Non-pigmented ciliary epithelial cell (primary cell): Measurements from ENCODE around the genes ZBED2, ABHD10 and C3orf52.

DNA sequence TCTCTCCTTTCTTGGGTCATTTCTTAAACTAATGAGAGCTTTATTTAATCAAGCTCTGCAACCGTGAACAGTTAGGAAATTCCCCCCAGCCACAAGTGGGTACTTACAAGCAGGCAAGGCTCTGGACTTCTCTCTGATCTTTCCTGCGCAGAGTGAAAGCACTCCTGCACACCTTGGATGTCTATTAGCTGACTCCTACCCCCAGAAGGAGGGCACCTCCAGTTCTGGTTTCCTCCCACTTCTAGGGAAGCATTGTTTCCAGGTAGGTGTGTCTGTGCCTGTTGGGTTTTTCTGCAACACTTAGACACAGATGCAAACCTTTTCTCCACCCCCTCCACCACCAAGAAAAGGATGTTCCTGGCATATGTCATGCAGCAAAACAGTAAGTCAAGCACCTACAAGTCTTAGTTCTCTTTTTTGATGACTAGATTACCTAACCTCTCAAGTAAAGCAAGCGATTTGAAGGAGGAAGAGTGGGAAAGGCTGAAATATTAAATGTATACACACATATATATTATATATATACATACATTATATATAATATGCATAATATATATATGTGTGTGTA lies at the start of gene ZBED2:
Gene ZBED2, minus strand, starts transcription at position 154 of the 568 bp plus-strand sequence.
- RRBS, result no CpG with 5 or more reads among the region's 3 CpGs

DNA sequence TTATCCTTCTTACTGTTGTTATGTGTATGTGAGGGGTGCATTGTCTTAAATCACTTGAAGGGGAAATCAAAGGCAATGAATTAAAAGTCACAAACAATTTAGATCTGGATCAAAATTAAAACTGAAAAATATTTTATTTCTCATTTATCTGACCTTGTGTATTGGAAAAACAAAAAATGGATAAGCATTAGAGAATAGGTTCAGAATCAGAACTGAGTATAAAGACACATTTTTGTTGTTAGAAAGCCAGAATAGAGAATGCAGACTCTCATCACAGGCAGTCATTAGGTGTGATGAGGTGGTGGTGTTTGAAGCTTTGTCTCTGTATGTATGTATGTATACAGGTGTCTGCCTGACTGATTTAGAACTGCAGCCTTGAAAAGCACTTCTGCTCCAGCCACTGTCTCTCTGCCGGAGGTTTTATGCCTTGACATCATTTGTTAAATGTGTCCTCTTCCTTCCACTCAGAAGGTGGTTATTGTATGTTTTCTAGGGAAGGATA lies 1.3 kb downstream of the PLCXD2 start:
- RRBS, result no CpG with 5 or more reads among the region's 1 CpG

DNA sequence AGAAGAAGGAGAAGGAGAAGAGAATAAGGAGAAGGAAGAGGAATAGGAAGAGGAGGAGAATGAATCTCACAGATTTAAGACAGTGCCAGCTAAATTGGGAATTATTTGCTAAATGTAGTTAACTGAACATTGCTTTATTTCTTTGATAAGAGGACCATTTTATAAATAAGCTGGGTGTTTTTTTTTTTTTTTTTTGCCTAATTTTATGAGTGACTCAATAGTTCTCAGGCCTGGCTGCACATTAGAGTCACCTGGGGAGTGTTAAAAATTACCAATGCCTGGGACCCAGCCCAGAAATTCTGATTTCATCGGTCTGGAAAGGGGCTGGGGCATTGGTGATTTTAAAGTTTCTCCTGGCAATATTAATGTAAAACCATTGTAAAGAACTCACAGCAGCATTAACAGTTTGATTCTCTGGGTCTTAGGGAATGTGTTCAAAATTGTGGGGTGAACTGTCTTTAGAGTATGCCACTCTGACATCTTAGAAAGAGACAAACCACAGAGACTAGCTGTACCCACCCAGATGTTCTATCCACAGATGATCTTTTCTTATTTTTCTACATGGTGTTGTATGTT lies 51.2 kb upstream of the PHLDB2 start:
- RRBS, result no CpG with 5 or more reads among the region's 1 CpG

- RRBS, result no CpG with 5 or more reads among the region's 4 CpGs
Observed at GRCh38 chr3:111826591-111826895, 32.5 kb upstream of the PHLDB2 start.

DNA sequence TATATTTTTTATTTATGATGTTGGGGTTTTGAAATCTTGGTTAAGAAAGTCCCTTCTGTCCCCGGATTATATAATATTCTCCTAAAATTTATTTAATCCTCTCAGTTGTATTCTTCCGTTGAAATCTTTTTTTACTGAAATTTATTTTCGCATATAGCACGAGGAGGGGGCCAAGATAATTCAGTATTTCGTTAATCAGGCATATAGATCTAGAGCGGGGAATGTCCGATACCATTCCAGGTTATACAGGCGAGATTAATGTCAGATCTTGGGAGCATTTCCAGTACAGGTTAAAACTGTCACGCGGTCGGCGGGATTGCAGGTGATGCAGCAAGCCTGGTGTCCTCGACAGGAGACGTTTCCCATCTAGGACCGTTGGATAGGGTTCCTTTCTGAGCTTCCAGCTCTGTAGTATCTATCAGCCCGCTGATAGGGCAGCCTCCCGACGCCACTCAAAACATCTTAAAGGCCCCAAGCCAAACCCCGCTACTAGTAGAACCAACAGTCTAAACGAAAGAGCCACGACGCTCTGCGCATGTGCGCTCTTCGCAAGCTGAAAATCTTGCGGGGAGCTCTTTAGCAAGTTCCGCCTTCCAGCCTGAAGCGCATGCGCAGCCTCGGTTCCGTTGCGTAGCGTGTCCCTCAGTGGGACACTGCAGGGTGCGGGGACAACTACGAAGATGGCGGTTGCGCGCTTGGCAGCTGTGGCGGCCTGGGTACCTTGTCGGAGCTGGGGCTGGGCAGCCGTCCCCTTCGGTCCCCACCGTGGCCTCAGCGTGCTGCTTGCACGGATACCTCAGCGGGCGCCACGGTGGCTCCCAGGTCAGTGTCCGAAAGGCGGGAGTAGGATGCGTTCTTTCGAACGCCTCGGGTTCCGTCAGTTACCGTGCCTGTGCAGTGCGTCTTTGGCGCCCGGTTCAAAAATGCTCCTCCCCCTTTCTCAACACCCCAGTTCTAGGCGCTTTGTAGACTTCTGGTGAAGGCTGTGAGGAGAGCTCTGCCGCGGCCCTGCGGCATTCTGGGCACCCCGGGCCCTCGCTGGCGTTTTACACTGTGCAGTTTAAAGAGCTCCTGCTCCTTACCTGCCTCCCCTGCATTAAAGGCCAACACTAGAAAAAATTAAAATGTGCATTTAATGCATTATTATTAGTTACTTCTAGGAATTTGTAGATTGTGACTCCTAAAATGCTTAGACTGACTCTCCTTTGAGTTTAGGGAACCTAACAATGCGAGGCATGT lies at the start of gene ABHD10:
Gene ABHD10, plus strand, starts transcription at position 645 of the 1,239 bp plus-strand sequence.
- RRBS, result 4% methylated on average over 4 of the region's 67 CpGs

GRCh38 chr3:112074964-112075513 lies 11.2 kb upstream of the C3orf52 start:
- RRBS, result no CpG with 5 or more reads among the region's 6 CpGs

GRCh38 chr3:112086132-112087170 lies at the start of gene C3orf52:
Gene C3orf52 (plus strand): TSS chr3:112086389.
- RRBS, result 1% methylated on average over 26 of the region's 73 CpGs

DNA sequence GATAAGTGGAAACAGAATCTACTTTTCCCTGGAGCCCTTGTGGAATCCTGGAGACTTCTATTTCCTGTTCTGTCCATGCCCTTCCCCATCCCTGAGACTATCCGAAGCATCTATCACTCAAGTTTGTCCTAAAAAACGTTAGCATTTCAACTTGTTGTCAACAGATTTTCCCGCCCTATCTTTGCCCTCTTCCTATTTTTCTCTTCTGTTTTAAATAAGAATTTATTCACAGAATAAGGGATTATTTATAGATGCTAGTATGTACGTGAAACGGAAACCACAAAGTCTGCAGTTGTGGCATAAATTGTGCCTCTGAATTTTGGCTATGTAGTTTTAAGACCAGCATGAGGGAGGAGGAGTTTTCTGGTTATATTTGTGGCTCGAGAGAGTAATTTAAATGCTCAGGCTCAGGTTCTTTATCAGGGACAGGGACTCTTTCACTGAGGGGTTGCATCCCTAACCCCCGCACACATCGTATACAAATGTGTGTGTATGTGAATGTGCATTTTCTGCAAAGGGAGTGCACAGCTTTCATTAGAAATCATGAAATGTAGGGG lies 12.7 kb downstream of the GCSAM start:
- RRBS, result no CpG with 5 or more reads among the region's 8 CpGs

DNA sequence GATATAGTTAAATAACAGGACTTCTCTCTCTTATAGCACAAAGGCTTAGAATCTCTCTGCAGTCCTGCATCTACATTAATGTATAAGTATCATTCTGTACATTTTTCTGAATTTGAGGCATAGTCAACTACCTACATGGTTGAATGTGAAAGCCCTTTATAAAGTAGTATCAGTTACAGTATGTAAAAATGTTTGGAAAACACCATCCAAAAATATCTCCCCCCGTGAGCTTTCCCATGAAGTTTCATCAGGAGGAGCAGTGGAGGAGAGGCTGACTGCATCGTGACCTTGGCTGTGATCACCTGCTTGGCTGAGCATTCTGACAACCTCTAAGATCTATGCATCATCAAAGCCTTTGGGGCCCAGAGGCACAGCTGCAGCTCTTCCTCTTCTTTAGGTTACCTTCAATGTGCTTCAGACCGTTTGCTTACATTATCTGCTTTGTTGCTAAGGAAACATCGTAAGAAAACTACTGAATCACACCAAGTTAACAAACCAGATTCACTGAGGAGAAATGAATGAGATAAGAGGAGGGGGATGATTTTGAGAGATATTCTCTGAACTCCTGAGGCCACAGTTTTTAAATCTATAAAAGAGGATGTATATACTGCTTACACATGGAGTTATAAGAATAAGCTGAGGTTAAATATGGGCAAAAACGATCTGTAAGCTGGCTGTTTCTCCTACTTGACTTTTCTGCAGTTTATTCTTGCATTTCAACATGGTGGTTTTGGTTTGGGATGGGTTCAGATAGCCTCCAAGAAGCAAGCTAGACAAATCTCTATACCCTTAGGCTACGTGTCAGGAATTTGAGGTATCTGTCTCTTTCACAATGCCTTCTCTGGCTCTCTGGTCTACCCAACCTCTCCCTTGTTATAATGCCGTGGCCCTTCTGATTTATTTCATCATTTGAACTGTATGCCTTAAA lies 4.1 kb downstream of the GCSAM start:
- RRBS, result no CpG with 5 or more reads among the region's 7 CpGs

GRCh38 chr3:112390532-112391910 lies 58.1 kb downstream of the CD200 start:
- RRBS, result no CpG with 5 or more reads among the region's 8 CpGs

DNA sequence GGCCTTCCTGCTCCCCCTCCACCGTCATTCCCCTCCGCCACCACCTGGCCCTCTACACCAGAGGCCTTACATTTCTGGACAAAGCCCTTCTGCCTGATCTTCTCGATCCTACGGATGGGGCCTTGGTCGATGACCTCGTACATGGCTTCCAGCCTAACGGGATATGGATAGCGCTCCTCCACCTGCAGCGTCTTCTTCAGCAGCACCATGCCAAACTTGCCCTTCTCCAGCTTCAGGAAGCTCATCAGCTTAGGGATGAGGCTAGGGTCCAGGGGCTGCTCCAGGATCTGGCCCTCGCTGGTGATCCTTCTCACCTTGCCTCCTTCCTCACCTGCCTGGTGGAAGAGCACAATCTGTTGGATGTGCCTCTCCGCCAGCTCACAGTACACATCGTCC lies 1.9 kb downstream of the CCDC80 start:
- RRBS, result no CpG with 5 or more reads among the region's 12 CpGs

- RRBS, result no CpG with 5 or more reads among the region's 4 CpGs
Observed at GRCh38 chr3:112641406-112641895, 508 bp upstream of the CCDC80 start.

DNA sequence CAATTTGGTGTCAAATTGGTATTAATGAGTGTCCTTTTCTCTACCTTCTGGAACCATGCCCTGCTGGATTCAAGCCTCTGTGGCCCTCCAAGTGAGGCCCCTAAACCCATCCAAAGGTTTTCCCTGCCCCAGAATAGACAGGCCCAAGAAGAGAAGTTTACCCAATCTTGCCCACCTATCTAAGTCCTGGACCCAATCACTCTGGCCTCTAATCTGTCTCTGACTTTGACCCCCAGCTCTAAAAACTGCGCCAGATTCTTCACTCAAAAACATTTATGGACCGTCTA lies 69.2 kb downstream of the CD200R1L start:
- RRBS, result no CpG with 5 or more reads among the region's 2 CpGs

DNA sequence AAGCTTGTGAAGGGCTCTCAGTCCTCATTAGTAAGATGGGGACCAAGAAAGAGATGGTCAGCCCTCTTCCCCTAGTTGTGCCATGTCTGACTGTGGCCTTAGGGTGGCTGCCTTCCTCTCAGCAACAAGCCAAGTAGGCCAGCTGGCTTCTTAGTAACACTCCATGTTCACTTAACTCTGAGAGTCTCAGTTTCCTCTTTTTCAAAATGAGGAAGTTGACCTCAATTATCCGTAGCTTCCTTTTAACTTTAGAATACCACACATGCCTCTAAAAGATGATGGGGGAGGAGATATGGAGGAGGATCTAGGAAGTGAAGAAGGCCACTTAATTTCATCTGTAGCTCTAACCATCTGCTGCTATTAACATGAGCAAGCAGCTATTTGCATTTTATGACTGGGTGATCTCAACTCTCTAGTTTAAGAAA lies 33.0 kb downstream of the CD200R1L start:
- RRBS, result no CpG with 5 or more reads among the region's 1 CpG

DNA sequence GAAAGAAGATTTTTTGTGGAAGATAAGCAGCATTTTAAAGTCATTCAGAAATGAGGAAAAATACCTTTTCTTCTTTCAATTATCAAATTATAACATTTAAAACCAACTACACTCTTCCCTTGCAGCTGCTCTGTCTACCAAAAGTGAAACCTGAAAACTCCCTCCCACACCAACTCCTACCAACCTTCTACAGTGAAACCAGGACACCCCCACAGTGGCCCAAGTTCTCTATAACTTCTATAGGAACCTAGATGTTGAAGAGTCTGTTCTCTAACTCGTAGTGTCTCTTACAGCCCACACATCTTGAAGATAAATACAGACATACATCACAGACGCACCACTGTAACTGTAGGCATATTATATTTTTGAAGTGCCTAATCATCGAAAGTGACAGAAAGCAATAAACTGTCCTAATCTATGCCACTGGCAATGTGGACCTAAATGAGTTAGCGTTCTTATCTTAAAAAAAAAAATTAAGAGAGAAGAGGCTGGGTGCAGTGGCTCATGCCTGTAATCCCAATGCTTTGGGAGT lies 1.2 kb downstream of the CD200R1 start:
- RRBS, result no CpG with 5 or more reads among the region's 4 CpGs

DNA sequence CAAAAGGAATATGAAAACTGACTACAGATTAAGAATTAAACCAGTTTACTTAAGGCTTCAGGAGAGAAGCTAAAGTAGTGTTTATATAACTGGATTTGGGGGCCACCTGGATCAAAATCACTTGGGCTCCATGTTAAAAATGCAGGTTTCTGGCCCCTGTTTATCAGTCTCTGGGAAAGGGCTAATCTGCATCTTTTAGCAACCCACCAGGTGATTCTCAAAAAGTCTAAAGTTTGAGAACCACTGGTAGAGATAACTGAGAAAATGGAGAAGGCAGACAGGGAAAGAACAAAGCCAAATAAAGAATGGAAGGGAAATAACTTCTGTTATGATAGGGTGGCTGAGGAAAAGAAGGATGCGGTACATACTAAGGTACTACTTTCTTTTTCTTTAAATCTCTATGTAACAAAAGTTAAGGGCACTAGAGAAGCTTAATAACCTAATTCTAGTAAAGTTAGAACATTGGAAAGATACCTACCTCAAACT lies 13.4 kb downstream of the GTPBP8 start:
- RRBS, result no CpG with 5 or more reads among the region's 1 CpG

DNA sequence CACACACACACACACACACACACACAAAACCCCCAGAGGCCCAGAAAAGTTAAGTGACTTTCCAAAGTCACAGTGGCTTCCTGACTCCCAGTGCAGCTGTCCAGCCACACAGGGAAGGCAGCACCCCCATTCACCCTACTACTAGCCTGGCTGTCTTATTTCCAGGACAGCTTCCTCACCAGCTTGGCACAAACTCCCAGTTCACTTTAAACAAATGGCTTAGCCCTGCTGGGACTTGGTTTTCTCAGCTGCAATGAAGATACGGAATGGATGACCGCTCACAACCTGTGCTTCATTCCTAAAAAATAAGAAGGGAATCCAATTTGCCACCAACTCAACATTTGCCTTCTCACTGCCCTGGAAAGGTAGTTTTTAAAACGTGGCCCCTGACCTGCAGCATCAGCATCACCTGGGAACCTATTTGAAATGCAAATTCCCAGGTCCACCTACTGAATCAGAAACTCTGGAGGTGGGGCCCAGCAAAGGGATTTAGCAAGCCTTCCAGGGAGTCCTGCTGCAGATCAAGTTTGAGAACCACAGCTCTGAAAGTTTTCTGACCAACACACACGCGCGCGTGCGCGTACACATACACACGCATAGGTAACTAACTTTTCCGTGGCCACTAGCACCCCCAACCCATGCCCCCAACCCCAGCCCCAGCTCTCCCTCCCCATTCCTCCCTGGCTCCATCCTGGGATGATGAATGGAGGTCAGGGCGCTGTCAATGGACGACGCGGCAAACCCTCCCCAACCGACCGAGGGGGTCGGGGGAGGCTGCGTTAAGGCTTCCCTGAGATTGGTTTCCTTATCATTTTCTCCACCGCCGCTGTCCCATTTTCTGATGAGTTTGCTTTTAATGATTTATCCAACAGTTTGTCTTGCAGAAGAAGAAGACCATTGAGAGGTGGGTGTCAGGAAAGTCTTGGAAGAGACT lies 836 bp upstream of the BOC start:
- RRBS, result no CpG with 5 or more reads among the region's 21 CpGs

DNA sequence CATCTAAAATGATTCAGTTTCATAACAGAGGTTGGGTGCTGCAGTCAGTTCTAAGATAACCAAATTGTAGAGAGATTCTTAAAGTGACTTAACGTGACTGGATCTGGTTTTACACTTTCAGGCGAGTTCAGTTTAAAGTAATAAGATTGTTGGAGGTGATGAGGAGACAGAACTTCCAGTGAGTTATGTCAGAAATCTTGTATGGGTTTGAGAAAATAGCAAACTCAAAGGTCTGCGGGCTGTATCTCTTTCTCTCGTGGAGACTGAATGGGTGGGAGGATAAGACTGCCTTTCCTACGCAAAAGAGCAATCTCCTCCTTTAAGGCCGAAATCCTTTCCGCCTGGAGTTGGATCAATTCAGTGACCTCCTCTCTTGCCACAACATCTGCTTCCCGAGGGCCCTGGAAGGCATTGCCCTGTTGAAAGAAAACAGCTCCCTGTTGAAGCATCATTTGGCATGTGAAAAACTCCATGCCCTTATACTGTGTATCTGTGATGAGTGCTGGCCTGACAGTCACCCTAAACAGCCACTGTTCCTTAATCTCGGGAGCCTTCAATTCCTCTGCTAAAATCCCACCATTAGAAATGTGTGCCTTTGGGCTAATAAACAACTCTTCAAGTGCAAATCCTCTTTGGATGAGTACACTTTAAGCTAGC lies 80.1 kb downstream of the BOC start:
- RRBS, result no CpG with 5 or more reads among the region's 9 CpGs

- RRBS, result 3% methylated on average over 2 of the region's 17 CpGs
Observed at GRCh38 chr3:113745200-113745640, 829 bp downstream of the NAA50 start.

- RRBS, result no CpG with 5 or more reads among the region's 5 CpGs
Observed at GRCh38 chr3:113748688-113749292, 2.0 kb downstream of the ATP6V1A start.